Astrocyte (in vitro differentiated cells and primary cell): ENCODE measurements around the genes ALKBH7, TNFSF9 and TNFSF14.

- PRO-cap = no peak
- RRBS, 2 experiments = 1 to 3% methylated on average over 12 of the region's 41 CpGs
These were observed 911 bp upstream of the NRTN start for GRCh38 chr19:5803877-5804435.

GRCh38 chr19:5880369-5880956, 10.1 kb upstream of the FUT5 start:
- PRO-cap = no peak
- RRBS, 2 experiments = no CpG with 5 or more reads among the region's 15 CpGs

- PRO-cap = no peak
- RRBS, 2 experiments = 2 to 5% methylated on average over 2 of the region's 24 CpGs
These were observed 10.7 kb downstream of the NDUFA11 start for GRCh38 chr19:5892708-5893527.

- PRO-cap = no peak
- RRBS, 2 experiments = no CpG with 5 or more reads among the region's 10 CpGs
These were observed 12.6 kb downstream of the CAPS start for GRCh38 chr19:5926547-5927075.

DNA sequence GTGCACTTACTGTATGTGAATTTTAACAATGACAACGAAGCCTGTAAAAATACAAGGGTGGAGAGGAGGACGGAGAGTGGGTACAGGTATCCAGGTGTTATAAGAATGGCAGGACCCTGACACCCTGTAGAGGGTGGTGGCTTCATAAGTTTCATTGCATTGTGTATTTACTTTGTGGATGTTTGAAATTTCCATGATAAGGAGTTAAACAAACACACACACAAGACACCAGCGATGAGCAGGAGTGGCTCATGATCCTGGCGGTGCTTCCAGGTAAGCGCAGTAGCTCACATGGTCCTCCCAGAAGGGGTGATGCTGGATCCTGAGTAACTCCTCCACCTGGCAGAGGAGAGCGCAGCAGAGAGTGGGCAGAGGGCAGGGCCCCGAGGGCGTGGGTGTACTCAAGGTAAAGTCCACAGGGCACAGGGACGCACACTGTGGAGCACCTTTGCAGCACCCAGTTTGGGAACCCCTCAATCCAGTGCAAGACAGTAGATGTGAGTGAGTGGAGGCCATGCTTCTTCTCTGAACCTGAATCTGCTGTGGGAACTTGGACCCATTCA, 54.1 kb downstream of the RFX2 start:
- PRO-cap = no peak
- RRBS, 2 experiments = no CpG with 5 or more reads among the region's 9 CpGs

DNA sequence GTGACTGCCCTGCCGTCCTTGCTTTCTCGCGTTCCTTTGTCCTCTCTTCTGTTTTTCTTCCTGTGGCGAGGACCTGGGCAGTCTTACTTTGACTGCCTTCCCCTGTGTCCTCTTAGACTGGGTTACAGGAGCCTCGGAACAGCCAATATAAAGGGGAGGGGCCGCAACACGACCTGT, 53.7 kb downstream of the RFX2 start:
- PRO-cap = no peak
- RRBS, 2 experiments = no CpG with 5 or more reads among the region's 7 CpGs

DNA sequence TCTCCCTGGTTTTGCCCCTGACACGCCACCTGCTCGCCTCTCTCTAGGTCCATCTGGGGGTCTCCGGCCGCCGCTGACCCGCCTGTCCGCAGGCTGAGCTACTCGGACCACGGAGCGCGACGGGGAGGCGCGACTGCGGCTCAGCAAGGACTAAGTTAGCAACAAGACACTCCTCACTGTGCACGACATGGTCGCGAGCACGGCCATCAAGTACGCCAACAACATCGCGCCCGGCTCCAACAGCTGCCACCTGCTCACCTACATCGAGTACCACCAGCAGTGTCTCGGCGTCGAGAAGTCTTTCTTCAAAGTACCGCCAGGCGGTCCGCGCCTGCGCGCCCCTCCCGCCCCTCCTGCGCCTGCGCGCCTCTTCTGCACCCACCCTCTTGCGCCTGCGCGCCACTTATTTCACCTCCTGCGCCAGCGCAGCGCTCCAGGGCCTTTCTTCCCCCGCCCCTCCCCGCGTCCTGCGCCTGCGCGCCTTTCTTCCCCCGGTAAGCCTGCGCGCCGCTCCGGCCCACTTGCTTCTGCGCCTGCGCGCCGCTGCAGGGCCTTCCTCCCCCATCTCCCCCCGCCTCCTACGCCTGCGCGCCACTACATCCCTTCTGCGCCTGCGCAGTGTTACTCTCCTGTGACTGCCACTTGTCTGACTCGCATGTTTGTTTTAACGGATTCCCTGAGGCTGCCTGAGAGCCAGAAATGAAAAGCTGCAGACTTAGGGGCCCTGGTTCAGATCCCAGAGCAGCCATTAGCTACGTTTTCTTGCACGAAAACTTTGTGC, 63.9 kb downstream of the ACSBG2 start:
- PRO-cap = no peak
- RRBS, 2 experiments = no CpG with 5 or more reads among the region's 68 CpGs

GRCh38 chr19:6221776-6222521, 57.8 kb downstream of the MLLT1 start:
- PRO-cap = no peak
- RRBS, 2 experiments = 82 to 90% methylated on average over 10 to 15 of the region's 29 CpGs

DNA sequence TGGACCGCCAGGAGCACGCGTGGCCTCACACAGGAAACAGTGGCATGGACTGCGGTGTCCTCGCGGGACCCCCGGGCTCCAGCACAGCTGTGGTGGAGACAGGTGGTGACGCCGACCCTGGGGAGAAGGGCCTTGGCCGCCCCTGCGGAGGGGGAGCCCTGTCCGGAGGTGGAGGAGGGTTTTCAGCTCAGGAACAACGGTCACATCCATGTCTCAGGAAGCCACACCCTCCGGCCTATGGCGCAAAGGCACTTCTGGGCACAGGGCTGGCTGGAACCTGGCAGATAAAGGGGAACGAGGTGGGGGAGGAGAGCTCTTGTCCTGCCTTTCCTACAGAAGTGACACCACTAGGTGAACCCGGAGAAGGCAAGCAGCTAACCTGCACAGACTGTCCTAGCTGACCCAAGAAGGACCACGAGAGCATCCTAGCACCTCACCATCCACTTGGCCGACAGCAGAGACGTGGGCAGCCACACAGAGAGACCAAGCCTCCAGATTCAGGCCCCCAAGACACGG, 45.6 kb downstream of the MLLT1 start:
- PRO-cap = no peak
- RRBS, 2 experiments = 54 to 67% methylated on average over 6 of the region's 21 CpGs

DNA sequence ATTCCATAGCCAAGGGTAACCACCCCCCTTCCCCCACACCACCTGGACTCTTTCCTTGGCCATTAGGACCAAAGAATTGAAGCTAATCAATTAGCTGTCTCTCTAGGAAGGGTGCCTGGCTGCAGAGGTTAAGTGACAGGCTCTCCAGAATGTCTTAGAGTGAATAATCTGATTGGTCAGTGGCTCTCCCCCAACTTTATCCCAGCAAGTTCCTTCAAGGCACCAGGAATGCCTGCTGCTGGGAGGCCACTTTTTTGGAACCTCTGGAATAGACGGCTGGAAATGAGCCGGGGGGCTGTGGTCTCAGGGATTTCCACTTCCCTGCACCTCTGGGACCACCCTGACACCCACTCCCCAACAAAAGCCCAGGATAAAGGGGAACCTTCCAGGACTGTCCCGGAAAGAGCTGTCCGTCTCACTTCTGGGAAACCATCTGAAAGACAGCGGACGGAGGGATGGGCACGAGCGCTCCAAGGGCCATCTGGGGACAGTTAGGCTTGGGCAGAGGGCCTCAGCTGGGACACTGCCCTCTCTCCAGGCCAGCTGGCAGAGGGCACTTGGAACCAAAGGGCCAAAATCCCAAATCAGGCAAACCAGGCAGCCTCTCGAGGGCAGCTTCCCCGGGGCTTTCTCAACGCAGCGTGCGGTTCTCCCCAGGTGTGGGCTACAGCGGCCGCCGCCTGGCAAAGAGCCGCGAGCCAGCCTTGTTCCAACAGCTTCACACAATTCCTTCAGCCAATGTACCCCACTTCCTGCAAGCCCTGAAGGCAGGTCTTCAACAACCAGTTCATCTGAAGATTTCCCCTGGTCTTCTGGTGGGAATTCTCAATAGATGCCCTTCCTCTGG, 5.2 kb downstream of the MLLT1 start:
- PRO-cap = no peak
- RRBS, 2 experiments = 59% methylated on average over 2 of the region's 18 CpGs; no CpG with 5 or more reads in 1 of the 2 experiments

DNA sequence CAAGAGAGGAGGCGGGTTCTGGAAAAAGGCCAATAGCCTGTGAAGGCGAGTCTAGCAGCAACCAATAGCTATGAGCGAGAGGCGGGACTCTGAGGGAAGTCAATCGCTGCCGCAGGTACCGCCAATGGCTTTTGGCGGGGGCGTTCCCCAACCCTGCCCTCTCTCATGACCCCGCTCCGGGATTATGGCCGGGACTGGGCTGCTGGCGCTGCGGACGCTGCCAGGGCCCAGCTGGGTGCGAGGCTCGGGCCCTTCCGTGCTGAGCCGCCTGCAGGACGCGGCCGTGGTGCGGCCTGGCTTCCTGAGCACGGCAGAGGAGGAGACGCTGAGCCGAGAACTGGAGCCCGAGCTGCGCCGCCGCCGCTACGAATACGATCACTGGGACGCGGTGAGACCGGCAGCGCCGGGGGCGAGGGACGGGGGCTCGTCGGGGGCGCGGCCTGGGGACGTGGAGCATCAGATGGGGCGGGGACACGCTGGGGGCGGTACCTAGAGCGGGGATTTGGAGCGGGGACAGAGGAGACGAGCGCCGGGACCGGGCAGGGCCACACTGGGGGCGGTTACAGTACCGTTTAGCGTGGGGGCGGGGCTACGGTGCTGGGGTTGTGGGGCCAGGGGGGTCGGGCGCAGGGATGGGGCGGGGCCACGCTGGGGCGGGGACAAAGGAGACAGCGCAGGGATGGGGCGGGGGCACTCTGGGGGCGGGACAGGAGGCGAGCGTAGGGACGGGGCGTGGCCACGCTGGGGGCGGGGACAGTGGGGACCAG, at the start of gene ALKBH7:
Gene ALKBH7, plus strand, starts transcription at position 158 of the 767 bp plus-strand sequence.
- PRO-cap = bidirectional peak, plus-strand start at position 185 of the sequence, minus-strand start outside the sequence; bidirectional peak, plus-strand start at position 488 of the sequence, minus-strand start at position 371 of the sequence
- RRBS, 2 experiments = no CpG with 5 or more reads among the region's 73 CpGs

DNA sequence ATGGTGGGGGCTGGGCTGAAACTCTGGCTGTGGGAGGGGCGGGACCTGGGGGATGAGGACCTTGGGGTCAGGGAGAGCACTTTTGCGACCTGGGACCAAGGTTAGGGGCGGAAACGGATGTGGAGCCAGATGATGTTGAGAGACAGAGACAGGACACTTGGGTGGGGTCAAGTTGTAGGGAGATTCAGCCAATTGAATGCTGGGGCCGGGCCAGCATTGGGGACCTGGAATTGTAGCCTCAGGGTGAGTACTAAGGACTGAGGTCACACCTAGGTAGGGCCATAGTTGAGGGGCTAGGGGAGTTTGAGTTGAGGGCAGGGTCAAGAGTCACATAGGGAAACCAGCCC, 1.2 kb downstream of the ALKBH7 start:
- PRO-cap = no peak
- RRBS, 2 experiments = no CpG with 5 or more reads among the region's 5 CpGs

DNA sequence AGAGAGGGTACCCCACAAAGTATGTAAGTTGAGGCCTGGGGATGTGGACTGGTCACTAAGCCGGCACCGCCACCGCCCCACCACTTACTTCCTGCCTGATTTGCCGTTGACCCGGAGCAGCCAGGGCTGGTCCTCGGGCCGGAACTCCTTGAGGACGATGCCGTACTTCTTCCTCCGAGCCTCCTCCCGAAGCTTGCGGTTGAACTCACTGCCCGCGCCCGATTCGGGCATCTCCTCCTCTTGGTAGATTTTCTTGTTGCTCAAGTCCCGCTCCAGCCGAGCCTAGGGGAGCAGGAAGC, 3.7 kb downstream of the GTF2F1 start:
- PRO-cap = no peak
- RRBS, 2 experiments = 96 to 97% methylated on average over 5 of the region's 18 CpGs

DNA sequence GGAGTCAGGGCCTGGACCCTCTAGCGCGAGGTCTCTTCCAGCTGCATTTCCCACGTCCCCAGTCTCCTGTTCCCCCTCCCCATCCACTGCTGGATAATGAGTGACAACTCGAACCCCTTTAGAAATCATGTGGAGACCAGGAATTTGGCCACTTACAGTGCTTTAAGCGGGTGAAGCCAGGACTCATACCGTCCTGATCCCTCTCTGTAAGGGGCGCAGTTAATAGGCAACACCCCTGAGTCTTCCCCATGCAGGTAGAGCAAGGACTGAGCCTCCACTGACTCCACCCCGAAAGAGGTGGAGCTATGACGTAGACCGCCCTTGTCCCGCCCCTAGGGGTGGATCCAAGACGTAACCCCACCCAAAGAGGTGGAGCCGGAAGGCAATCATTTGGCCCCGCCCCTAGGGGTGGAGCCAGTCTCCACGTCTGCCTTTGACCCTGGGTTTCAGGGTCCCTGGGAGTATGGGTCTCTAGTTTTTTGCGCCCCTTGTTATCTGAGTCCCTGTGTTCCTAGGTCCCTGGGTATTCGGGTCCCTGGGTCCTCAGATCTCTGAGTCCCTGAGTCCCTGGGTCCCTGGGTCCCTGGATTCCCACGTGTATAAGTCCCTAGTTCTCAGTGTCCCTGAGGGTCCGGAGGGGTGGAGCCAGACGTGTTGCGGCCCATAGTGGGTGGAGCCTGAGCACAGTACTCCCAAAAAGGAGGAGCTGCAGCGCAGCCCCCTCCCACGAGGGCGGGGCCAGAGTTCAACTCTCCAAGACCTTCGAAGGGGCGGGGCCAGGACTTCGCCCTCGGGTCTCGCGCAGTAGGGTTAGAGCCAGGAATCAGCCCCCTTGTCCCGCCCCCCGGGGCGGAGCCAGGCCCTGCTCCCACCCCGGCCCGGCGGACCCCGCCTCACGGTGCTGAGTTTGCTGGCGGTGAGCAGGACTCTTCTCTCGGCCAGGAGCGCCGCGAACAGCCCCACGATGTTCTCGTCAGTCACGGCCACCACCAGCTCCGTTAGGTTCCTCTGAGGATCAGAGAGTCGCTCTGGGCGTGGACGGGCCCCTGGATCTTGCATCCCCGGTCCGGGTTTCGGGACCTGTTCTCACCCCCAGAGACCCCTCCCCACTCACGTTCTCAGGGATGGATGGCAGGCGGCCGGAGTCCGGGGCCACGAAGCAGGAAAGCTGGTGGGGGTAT, 5.2 kb downstream of the DENND1C start:
- PRO-cap = no peak
- RRBS, 2 experiments = 4 to 6% methylated on average over 5 to 7 of the region's 58 CpGs

- PRO-cap = no peak
- RRBS, 2 experiments = no CpG with 5 or more reads among the region's 21 CpGs
These were observed 8.8 kb upstream of the TNFSF9 start for GRCh38 chr19:6521807-6522730.

DNA sequence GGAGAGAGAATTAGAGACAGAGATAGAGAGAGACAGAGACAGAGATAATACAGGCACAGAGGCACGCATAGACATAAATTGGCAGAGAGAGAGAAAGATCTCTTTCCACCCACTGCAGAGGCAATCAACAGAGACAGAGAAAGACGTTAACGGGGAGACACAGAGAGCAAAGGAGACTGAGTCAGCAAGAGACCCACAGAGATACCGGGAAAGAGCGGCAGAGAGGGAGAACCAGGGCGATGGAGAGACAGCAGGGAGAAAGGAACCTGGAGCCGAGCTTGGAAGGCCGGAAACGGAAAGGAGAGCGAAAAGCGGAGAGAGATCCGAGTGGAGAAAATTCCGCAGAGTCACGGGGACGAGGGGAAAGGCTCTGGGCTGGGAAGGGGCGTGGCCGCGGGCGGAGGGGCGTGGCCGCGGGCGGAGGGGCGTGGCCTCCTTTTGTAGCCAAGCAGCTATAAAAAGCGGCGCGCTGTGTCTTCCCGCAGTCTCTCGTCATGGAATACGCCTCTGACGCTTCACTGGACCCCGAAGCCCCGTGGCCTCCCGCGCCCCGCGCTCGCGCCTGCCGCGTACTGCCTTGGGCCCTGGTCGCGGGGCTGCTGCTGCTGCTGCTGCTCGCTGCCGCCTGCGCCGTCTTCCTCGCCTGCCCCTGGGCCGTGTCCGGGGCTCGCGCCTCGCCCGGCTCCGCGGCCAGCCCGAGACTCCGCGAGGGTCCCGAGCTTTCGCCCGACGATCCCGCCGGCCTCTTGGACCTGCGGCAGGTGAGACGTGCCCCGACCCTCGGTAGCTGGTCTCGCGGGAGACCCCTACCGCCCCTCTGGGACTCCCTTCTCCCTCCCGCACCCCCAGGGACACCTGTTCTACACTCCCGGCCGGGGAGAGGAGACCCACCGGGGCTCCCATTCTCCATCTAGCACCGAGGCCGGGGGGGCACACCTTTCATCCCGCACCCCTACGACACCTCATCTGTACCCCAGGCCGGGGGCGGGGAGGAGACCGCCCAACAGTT, at the start of gene TNFSF9:
Gene TNFSF9, plus strand, starts transcription at position 484 of the 1,009 bp plus-strand sequence.
- PRO-cap = bidirectional peak, plus-strand start at position 484 of the sequence, minus-strand start at position 259 of the sequence
- RRBS, 2 experiments = 3 to 4% methylated on average over 23 of the region's 83 CpGs

DNA sequence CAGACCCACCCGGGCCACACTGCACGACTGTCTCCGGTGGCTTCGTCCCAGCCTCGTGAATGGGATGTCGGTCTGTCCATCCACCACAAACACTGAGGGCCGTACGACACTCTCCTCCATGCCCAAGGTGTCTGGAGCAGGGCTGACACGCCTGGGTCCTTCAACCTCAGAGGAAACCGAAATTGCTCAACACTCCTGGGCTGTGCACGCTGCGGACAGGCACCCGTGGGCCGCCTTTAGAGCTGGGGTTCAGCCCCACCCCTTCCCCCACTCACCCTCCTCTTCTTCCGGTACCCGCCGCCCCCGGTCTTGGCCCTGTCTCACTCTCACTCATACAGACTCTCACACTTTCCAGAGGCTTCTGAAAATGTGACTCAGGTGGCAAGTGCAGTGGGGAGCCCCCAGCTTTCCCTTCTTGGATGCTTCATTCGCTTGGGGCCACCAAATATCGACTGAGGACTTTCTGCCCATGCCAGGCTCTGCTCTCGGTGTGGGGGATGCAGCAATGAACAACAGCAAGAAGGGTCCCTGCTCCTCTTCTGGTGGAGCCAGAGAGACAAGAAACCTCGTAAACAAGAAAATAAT, at the start of gene TNFSF14:
Gene TNFSF14, minus strand, starts transcription at position 211 of the 585 bp plus-strand sequence.
- PRO-cap = no peak
- RRBS, 2 experiments = no CpG with 5 or more reads among the region's 22 CpGs

DNA sequence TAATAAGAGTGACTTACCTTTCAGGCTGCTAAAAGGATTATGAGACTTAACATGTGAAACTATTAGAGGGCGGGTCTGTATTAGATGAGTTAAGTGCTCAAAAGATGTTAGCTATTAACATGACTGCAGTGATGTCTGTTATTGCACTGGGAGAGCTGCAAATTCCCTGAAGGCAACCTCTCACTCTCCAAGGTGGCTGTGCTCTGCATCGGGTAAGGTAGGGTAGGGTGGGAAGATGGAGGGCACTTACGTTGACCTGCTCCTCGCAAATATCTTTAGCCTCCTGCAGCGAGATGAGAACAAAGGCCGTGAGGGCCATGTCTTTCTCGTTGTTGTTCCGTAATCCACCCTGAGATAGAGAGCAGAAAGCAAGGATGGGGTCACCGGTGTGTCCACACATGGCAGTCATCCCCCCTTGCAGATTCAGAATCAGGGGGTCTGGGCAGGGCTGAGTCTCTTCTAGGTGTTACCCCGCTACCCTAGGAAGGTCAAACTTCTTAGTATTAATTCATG, 20.5 kb upstream of the TNFSF14 start:
- PRO-cap = no peak
- RRBS, 2 experiments = no CpG with 5 or more reads among the region's 10 CpGs

DNA sequence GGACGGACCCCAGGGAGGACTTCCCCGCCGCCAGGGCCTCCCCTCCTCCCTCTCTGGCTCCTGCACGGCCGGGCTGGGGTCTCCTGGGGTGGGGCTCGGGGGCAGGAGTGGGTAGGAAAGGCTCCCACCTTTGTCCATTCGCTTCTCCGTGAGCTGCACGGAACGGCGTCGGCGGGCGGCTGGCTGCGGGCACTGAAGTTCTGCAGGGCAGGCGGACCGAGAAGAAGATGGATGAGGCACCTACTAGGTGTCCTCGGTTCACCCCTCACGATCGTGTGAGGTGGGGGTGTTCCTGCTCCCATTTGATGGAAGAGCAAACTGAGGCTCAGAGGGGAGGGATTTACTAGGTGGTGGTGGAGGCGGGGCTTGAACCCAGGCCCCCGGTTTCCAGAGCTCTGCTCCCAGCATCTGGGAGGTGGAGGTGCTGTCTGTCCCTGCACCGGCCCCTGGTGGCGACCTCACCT, 13.1 kb downstream of the C3 start:
- PRO-cap = no peak
- RRBS, 2 experiments = 45 to 57% methylated on average over 3 of the region's 24 CpGs

- PRO-cap = no peak
- RRBS, 2 experiments = 61 to 63% methylated on average over 2 to 3 of the region's 18 CpGs
These were observed 1.9 kb downstream of the GPR108 start for GRCh38 chr19:6735222-6736075.